ENCODE results near the gene AK4.

GRCh38 chr1:64107648-64107957, 95.8 kb upstream of the UBE2U start:
- RRBS, result no CpG with 5 or more reads among the region's 2 CpGs

DNA sequence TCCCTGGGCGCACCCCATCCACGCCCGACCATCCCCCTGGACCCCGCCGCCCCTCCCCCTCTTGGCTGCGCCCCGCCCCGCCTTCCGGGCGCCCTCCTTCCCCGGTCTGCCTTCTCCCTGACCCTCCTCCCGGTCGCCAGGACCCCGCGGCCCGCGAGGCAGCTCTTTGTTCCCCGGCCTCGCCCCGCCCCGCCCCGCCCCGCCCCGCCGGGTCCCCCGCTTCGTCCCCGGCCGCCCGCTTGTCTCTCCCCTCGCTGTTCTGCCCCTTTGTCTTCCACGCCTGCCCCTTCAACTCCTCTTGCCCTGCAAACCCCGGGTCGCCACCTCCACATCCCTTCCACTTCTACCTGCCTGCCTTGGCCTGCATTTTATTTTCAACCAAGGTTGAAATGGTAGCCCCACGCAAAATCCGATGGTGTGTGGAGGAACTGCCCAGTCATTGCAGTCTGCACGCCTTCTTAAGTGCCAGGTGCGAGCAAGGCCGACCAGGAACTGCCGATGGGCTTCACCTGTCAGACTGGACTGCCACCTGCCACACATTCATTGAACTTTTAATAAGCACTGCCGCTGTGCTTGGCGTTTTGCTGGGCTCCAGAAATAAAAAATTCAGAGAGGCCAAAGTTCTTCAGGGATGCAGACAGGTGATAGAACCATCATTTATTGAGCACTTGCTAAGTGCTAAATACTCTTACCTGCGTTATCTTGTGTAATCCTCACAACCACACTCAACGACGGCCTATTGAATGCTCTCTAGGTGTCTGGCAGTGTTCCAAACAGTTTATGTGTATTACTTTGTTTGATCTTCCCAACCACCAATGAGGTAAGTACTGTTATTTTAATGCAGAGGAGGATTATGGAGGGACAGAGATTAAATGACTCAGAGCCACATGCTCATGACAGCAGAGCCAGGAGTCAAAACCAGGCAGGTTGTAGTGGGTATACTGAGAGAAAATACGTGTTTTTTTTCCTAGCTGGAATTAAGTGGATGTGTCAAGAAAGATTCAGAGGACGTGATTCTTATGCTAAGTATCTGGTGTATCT, 36.1 kb downstream of the CACHD1 start:
- RRBS, result 3% methylated on average over 8 of the region's 47 CpGs

- RRBS, result no CpG with 5 or more reads among the region's 12 CpGs
Measured at GRCh38 chr1:64854343-64854996, 109.6 kb downstream of the RAVER2 start.

DNA sequence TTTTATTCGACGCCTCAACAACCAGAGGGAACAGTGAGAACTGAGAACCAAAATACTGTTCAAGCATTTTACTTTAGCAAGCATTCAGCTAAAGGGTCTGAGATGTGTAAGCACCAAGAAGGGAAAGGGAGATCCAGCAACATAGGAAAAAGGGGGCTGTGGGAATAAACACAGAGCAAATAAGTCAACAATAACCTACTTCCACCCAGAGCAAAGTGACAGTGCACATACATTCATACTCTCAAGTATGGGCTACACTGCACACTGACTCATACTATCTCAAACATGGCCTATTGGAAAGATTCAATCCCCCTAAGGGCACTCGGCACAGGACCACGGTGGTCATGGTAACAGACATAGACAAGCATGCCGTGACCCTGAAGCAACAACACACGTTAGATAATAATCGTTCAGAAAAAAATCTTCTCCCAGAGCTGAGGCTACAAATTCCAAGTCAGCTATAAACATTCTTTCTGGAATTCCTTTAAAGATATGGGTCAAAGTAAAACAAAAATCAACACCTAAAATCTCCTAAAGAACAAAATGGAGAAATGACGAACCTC, 16.7 kb upstream of the JAK1 start:
- RRBS, result no CpG with 5 or more reads among the region's 8 CpGs

- RRBS, result 1% methylated on average over 34 of the region's 69 CpGs
Measured at GRCh38 chr1:65002093-65003010, 36.0 kb upstream of the JAK1 start.

DNA sequence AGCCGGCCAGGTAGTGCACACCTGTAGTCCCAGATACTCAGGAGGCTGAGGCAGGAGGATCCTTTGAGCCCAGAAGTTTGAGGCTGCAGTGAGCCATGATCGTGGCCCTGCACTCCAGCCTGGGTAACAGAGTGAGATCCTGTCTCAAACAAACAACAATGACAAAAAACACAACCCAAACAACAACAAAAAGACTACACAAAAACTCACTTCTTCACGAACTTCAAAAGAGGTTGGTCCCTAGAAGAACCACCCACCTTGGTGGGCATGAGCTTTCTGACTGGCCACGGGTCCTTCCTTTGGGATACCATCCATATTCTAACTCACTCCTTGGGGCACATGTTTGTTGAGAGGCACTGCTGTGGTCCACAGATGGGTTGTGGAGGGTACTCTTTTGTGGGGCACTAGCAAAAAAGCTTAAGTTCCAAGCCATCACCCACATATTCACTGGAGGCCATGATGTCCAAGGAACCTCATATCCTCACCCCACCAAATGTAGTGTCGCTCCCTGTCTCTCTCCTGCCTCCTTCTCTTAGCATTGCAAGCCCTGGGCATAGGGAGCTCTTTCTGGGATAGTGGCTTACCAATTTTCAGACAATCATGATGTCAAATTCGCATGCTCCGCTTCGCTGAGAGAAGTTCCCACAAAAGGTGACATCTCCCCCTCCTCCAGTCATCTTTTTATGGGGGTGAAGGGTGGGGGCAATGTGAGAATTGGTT, 83.1 kb upstream of the JAK1 start:
- RRBS, result no CpG with 5 or more reads among the region's 8 CpGs

GRCh38 chr1:65147421-65148368, at the start of gene AK4:
AK4 (plus strand) TSS chr1:65148203.
- RRBS, result 1% methylated on average over 44 of the region's 105 CpGs

GRCh38 chr1:65215617-65216081, 67.6 kb downstream of the AK4 start:
- RRBS, result no CpG with 5 or more reads among the region's 2 CpGs

GRCh38 chr1:65247892-65248354, 61.4 kb upstream of the DNAJC6 start:
- RRBS, result no CpG with 5 or more reads among the region's 2 CpGs

DNA sequence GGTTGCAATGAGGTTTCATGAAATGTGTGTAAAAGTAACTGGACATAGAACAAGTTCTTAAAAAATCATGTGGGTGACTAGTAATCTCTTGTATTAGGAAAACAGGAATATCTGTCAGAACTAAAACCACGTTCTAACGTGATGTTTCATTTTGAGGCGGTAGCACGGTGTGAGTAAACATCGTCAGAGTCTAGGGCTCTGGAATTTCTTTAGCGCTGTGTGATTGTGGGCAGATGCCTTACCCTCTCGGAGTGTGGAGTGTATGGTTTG, 55.4 kb upstream of the DNAJC6 start:
- RRBS, result no CpG with 5 or more reads among the region's 7 CpGs

GRCh38 chr1:66282074-66282840, 251.7 kb upstream of the SGIP1 start:
- RRBS, result no CpG with 5 or more reads among the region's 1 CpG

DNA sequence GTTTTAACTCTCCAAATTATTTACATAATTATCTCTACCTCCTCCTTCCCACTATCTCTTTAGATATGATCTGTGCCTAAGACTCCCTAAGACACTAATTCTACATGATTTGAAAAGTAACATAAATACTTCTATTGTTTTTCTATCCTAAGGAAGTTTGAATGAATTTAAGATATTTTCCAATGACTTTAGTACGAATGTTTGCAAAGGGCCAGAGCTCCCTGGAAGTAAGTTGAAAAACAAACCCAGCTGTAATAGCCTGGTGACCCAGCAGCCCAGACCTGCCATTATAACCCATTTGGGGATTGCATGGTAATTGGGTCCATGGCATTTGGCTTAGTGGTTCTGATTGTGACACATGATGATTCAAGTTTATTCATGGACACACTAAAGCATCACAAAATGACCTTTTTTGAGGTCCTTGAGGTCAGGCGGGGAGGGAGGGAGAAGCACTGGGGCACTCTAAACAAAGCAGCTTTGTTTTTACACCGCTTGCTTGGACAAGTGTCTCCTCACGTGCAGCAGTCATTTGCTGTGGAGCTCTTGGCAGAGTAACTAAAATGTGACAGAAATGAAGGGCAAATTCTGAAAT, 241.1 kb upstream of the SGIP1 start:
- RRBS, result no CpG with 5 or more reads among the region's 4 CpGs

DNA sequence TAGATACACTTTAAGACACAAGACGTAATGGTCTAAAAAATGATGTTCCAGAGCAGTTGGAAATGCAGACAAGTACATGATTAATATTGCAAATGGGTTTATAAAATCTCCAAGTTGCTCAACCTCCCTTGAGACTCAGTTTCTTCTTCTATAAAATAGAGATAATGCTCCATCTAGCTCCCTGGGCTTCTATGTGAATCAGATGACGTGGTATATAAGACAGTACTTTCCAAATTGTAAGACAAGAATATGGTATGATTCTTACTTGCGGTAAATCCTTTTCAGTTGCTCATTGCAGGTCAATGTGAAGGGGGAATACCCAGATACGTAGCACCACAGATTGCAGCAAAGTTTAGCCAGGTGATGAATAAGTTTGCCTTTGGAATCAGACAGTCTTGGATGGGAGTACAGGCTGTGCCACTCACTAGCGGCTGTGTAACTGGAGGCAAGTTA, 224.7 kb upstream of the SGIP1 start:
- RRBS, result no CpG with 5 or more reads among the region's 5 CpGs

- RRBS, result no CpG with 5 or more reads among the region's 3 CpGs
Measured at GRCh38 chr1:66356590-66357103, 177.3 kb upstream of the SGIP1 start.

- RRBS, result no CpG with 5 or more reads among the region's 3 CpGs
Measured at GRCh38 chr1:66373673-66374196, 160.2 kb upstream of the SGIP1 start.

DNA sequence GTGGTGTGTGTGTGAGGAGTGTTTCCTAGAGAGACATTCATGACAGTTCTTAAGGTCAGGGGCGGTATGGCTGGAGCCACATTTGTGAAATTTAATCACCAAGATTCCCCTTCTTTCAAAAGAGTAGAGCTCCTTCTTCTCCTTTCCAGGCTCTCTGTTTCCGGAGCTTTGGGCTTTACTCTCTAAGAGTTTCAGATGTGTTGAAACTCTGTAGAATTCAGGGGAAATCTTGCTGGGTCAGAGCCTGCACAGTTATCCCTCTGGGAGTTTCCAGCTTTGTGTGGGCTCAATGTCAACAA, 138.3 kb upstream of the SGIP1 start:
- RRBS, result no CpG with 5 or more reads among the region's 2 CpGs

- RRBS, result no CpG with 5 or more reads among the region's 3 CpGs
Measured at GRCh38 chr1:66563443-66563869, 29.5 kb downstream of the SGIP1 start.

DNA sequence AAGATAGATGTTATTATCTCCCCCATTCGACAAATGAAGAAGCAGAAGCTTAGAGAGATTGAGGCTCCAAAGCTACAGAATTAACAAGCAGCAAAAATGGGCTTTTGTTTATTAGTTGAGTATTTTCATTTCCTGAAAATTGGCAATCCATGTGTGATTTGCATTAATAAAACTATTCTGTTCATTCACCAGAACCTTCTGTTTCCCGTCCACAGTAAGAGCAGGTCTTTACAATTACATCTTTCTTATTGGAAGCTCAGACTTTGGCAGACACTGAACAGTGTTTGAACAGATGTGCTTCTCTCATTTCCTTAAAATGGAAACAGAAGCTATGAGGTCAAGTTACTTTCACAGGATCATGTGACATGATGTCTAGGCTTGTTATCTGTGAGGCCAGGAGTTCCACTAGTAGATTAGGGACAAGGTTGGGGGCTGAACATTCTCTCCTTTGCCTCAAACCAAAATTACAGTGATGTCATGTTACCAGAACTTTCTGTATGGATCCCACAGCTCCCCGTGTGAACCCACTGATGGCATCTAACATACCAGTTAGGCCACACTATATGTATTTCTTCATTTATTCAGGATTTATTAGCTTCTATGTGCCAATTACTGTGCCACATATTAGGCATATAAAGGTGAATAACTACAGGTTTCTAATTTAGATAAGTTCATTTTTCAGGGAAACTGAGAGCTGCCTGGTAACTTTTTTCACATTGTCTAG, 5.9 kb downstream of the DYNLT5 start:
- RRBS, result no CpG with 5 or more reads among the region's 3 CpGs